GM23248 (cell line): ENCODE measurements around a stretch of chr17.

GRCh38 chr17:77214147-77214730 lies 67.1 kb upstream of the SEPTIN9 start:
- RAMPAGE, long total RNA, result no peak

GRCh38 chr17:77235288-77235887 lies 45.9 kb upstream of the SEPTIN9 start:
- RAMPAGE, long total RNA, result no peak

- RAMPAGE, long total RNA, result no peak
These were observed 1.9 kb downstream of the SEPTIN9 start for GRCh38 chr17:77283115-77283632.

DNA sequence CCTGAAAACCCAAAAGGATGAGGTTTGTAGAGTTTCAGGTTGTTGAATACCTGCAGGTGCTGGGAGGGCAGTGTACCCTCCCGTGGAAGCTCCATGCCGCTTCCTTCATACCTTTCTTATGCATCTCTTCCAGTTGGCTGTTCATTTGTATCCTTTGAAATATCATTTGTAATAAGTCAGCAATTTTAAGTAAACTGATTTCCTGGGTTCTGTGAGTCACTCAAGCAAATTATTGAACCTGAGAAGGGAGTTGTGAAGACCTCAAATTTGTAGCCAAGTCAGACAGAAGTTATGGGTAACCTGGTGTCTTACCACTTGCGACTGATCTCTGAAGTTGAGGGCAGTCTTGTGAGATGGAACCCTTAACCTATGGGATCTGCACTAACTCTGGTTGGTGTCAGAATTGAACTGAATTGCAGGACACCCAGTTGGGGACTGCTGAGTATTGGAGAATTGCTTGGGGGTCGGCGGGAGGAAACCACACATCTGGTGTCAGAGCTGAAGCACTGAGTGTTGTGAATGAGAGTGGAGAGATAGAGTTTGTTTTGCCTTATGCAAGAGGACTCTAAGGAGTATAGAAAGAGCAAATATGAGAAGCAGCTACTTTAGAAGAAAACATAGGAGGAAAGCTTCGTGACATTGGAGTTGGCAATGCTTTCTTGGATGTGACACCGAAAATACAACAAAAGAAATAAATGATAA lies 62.2 kb downstream of the SEPTIN9 start:
- RAMPAGE, long total RNA, result no peak

GRCh38 chr17:77365492-77366454 lies 84.5 kb downstream of the SEPTIN9 start:
- RAMPAGE, long total RNA, result no peak

DNA sequence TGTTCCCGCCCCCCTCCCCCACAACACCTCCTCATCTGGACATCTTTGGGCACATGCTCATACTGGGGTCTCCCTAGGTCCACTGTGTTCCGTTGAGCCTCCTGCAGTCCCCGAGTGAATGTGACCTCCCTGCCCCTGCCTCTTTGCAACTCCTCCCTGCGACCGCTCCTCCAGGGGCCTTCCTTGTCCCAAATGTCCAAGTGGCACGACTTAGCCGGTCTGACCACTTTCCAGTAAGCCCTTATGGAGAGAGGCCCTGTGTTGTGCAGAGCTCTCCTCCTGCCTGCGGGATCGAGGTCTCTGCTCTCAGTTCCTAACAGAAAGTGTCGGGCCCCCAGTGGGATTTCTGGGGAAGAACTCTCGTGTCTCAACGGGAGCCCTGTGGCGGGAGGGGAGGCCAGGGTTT lies 93.7 kb downstream of the SEPTIN9 start:
- RAMPAGE, long total RNA, result no peak

DNA sequence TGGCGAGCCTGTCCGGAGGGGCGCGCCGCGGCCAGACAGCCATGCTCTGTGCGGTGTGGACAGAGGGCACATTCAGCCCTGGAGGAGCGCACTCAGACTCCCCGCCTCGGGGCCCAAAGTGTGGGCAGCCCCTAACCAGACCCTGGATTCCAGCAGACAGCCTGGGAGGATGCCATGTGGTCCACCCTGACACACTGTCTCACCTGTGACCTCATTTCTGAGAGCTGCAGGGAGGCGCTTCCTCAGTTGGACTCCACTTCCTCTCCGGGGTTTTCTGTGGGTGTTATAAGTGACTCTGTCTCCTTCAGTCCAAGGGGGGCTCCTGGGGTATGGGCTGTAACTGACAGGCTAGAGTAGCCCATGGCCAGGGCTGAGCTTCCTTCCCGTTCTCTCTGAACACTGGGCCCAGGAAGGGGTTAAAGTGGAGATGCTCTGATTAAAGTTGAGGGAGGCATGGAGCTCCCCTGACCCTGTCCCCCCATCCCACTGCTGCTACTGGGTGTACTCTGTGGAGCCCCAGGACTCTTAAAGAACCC lies 128.5 kb downstream of the SEPTIN9 start:
- RAMPAGE, long total RNA, result no peak

DNA sequence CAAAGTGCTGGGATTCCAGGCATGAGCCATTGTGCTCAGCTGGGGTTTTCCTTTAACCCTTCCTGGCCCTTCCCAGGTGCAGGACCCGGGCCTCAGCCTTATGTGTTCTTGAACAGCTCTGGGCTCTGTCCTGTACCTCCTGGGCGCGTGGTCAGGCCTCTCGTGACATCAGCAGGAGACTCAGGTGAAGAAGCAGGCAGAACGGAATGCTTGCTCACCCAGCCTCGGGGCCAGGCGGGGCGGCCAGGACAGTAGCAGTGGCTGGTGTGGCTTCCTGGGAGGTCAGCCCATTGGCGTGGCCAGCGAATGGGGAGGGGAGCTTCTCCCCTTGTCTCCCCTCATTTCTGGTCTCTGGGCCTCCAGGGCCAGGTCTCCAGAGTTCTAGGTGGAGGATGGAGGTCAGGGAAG lies 140.8 kb downstream of the SEPTIN9 start:
- RAMPAGE, long total RNA, result no peak

DNA sequence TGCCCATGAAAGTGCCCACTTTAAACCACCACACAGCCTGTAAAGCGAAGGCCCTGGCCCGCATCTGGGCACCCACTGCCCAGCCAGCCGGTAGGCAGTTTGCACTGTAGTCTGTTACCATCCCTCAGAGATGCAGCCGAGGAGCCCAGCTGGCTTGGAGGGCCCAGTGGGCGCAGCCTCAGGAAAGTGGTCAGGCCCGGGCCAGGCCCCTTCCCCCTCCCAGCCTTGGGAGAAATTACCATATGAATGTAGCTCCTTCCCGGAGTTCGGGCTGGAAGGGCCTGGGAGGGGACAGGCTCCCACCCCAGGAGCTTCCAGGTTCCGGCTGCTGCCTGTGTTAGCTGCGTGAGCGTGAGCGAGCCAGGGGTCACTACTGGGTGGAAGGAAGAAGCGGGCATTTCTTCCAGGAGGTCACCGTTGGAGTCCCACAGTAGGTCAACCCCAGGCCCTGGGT lies 184.9 kb downstream of the SEPTIN9 start:
- RAMPAGE, long total RNA, result no peak

GRCh38 chr17:77472541-77473390 lies 191.5 kb downstream of the SEPTIN9 start:
- RAMPAGE, long total RNA, result no peak

- RAMPAGE, long total RNA, result no peak
These were observed 174.0 kb upstream of the TNRC6C start for GRCh38 chr17:77784539-77784795.

DNA sequence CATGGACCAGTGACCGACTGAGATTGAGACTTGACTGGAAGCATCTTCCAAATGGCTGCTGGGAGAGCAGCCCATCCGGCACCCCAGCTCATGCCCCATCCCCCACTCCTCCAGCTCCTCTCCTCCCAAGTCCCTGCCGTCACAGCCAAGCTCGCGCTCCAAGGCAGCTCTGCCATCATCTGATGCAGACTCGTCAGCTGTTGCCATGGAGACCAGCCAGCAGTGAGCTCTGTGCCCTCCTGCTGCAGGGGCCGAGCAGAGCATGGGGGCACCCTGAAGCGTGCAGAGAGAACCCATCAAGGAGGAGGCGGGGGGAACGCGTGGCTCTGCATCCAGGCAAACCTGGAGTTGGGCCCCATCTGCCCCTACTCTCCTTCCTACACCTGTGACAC lies 74.5 kb upstream of the TNRC6C start:
- RAMPAGE, long total RNA, result no peak

DNA sequence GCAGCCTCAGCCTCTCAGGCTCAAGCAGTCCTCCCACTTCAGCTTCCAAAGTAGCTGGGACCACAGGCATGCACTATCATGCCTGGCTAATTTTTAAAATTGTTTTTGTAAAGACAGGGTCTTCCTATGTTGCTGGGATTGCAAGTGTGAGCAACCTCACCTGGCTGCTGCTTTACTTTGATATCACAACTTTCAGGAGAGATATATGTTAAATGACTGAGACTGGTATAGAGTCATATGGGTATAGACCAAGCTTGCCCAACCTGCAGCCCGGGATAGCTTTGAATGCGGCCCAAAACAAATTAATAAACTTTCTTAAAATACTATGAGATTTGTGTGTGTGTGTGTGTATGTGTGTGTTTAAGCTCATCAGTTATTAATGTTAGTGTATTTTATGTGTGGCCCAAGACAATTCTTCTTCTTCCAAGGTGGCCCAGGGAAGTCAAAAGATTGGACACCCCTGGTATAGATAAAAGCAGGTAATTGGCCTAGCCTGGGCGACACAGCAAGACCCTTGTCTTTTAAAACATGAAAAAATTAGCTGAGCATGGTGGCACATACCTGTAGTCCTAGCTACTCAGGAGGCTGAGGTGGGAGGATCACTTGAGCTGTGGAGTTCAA lies 11.9 kb downstream of the TNRC6C start:
- RAMPAGE, long total RNA, result no peak

DNA sequence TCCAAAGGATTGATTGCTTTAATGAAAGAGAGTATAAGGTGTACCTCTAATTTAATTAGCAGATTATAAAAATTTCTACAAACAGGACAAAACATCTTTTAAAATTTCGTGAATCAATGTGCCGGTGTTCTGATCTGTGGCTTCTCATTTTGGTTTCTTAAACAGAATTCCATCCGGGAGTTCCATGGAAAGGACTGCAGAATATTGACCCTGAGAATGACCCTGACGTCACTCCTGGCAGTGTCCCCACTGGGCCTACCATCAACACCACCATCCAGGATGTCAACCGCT lies 35.2 kb downstream of the TMC6 start:
- RAMPAGE, long total RNA, result no peak

DNA sequence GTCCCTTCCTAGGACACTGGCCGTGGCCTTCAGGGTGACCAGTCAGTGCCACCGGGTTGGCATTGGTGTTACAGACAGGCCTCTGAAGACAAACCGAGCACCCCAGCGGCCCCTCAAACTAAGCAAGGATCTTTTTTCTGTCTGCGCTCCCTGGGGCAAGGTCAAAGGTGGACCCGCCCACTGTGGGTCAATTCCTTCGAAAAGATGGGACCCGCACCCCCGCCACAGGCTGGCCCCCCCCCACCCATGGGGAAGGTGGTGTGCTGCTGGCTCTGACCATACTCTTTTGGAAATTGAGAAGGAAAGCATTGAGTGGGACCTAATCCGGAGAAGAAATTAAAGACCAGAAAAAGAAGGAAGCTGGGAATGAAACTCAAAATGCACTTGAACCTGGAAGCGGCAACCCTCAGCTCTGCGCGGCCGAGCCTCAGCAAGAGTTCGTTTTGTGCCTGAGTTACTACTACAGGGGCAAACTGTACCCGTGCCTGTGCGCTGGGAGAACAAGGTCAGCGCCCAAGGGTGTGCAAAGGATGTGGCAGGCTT lies 20.5 kb downstream of the TMC6 start:
- RAMPAGE, long total RNA, result no peak

GRCh38 chr17:78108848-78109919 lies 19.4 kb downstream of the TMC6 start:
- RAMPAGE, long total RNA, result no peak

- RAMPAGE, long total RNA, result no peak
These were observed 15.6 kb downstream of the TMC6 start for GRCh38 chr17:78112828-78113392.

DNA sequence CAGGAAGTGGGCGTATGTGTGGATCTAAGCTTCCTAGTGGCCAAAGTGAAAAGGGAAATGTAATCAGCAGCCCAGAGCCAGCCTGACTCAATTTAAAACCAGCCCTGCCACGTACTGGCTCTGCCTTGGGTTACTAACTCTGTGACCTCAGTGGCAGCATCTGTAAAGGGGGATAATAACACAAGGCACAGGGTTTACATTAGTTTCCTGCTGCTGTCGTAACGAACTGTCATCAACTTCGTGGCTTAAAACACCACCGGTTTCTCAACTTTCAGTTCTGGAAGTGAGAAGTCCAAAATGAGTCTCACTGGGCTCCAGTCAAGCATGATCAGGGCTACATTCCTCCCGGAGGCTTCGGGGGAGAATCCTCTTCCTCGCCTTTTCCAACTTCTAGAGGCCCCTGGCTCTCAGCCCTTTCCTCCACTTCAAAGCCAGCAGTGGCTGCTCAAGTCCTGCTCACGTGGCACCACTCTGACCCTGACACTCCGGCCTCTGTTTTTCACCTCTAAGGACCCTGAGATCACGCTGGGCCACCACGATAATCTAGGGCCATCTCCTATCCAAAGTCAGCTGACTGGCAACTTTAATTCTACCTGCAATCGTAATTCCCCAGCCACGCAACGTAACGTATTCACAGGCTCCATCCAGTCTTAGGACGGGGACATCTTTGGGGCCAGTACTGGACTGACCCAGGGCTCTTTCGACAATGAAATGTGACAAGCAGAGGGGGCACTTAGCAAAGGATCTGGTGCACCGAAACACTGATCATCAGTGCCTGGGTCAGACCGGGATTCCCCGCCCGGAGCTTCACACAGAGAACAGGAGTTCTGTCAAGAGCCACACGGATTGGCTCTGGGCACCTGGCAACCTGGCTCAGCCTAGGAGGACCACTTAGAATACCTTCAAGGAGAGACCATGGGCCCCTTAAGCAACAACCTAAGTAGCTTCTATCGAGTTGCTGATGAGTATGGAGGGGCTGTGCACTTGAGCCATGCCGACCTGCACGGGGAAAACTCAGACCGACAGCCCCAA lies 14.4 kb downstream of the TMC6 start:
- RAMPAGE, long total RNA, result no peak

- RAMPAGE, long total RNA, result no peak
These were observed 1.3 kb downstream of the TMC6 start for GRCh38 chr17:78126833-78128093.

DNA sequence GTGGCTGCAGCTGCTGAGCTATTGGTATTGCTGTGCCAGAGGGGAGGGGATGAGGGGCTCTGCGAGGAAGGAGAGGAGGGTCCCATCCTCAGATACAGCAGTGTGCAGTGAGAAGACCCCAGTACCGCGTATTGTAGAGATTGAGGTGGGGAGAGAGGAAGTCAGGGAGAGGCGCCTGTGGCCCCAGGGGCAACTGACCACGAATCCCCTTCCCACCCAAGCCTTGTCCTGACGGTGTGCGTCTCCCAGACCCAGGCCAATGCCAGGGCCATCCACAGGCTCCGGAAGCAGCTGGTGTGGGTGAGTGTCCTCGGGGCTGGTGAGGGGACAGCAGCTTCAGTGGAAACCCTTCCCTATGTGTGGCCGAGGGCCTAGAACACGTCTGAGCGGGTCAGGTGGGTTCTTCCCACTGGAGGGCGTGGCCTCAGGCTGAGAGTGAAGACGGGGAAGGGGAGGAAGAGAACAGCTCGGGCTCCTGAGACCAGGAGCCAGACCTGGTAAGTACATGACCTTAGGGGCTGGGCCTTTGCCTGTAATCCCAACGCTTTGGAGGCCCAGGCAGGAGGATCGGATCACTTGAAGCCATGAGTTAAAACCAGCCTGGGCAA lies 7.1 kb upstream of the C17orf99 start:
- RAMPAGE, long total RNA, result no peak